Right ventricle myocardium (tissue), 1 donor: ENCODE measurements around the gene DIDO1.

- PRO-cap, 2 experiments = no peak in any of the 2 experiments
These were observed 35.7 kb upstream of the GATA5 start for GRCh38 chr20:62511352-62512070.

DNA sequence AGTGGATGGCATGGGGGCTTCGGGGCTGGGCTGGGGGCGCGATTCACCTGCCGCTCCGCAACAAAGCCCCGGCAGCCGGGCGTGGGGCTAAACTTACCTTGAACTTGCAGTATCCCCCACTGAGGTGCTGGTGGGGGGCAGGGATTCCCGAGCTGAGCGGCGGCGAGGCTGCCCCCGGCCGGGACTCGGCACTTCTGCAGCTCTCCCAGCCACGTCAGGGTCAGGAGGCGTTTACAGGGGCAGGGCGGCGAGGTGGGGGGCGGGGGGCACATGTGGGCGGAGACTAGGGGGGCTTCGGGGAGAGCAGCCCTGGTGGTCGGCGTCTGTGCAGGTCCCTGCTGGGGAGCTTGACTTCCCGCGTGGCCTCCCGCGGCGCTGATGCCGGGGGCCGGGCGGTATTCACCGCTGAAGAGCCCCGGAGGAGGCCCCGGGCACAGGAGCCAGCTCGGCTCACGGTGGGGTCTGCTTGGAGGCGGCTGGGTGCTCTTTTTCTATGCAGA lies 75.6 kb upstream of the GATA5 start:
- PRO-cap, 2 experiments = peak in 2 of 2 experiments; most common plus-strand start position 204 of the sequence (in 1); most common minus-strand start position 196 of the sequence (in 2)

GRCh38 chr20:62554245-62555216 lies 78.7 kb upstream of the GATA5 start:
- PRO-cap, 2 experiments = peak in 1 of 2 experiments; most common plus-strand start chr20:62554351 (in 1)

DNA sequence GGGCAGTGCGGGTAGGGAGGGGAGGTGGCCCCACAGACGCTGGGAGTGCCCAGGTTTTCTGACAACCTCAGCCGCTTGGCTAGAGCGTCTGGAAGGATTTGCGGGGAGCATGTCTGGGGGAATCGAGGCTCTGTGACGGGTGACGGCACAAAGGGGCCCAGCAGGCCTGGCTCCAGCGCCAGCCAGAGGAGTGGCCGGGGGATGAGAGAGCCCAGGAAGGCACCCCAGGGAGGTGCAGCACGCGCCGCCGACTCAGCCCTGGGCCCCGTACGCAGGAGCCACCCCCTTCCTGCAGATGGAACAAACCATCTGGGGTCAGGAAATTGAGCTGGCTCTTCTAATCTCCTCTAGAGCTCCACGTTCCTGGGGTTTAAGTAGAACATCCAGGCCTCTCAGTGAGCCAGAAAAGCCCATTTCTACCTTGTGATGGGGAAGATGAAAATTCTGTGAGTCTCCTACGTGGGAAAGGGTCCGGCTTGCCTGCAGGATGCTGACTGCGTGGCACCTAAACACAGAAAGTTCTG lies 5.8 kb upstream of the SLCO4A1 start:
- PRO-cap, 2 experiments = peak in 2 of 2 experiments; most common minus-strand start position 252 of the sequence (in 1)

DNA sequence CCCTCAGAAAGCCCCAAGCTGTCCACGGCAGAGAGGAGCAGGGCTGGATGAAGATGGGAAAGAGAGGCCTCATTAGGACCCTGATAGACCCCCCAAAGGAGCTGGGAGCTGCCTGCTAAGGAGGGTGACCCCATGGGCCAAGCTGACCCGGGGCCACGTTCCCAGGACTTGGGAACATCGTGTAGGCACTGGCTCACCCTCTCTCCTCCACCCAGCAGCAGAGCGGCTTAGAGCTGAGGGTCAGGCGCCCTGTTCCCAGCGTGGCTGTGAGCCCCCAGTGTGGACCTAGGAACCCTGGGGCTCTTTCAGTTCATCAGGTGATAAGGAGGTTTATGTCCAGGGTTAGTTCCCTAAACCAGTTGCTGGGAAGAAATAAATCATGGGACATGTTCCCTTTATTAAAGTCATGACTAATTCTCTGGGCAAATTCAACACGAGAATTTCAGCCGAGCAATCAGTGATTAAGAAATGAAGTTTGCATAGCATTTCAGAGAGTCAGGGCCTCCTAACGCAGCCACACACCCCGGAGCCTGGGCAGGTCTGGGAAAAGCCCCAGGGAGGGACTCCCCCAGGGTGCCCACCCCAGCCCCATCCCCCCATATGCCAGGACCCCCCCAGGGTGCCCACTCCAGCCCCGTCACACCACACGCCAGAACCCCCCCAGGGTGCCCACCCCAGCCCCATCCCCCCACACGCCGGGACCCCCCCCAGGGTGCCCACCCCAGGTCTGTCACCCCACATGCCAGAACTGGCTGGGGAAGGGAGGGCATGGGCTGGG lies 20.0 kb downstream of the SLCO4A1 start:
- PRO-cap, 2 experiments = no peak in any of the 2 experiments

GRCh38 chr20:62666157-62667014 lies 24.1 kb downstream of the SLCO4A1 start:
- PRO-cap, 2 experiments = no peak in any of the 2 experiments

DNA sequence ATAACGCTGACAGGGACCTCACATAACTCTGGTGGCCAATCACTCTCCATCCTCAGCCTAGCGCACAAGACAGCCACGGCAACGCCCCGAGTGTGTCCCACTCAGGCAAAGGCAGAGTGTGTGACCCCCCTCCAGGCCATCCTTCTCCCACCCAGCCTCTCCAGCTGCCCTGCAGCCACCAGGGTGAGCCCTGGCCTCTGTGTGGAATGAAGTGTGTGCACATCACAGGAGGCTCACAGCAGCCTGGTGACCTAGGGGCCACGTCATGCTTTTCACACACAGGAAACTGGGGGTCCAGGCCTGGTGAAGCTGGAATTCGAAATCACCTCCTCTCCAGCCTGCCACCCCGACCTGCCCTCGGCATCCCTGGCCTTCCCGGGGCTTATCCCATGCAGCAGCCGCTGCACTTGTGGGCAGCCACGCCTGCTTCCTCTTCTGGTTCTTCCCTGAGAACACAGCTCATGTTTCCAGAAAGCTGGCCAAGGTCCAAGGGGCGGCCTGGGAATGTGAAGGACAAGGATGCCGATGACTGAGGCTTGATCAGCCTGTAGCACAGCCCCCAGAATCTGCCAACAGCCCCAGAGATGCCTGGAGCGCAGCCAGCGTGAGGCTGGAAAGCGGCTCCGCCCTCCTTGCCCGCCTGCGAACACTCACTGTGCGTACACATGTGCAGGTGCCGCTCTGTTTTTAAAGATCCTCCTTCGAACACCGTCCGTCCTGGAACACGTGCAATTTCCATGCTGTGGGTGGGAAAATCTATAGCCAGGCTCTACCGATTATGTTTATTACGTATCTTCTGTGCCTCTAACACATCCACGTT lies 4.2 kb upstream of the NTSR1 start:
- PRO-cap, 2 experiments = no peak in any of the 2 experiments

DNA sequence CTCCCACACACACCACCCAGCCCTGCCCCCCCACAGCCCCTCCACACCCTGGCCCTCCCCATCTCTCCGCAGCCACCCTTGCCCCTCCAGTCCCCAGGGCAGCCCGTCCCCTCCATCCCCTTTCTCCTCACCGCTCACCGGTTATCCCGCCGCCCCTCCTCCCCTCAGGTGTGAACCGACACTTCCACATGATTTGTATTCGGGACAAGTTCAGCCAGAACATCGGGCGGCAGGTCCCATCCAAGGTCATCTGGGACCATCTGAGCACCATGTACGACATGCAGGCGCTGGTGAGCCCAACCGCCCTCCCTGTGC lies 626 bp downstream of the MRGBP start:
- PRO-cap, 2 experiments = no peak in any of the 2 experiments

- PRO-cap, 2 experiments = no peak in any of the 2 experiments
These were observed 1.8 kb downstream of the MRGBP start for GRCh38 chr20:62797853-62798703.

- PRO-cap, 2 experiments = no peak in any of the 2 experiments
These were observed 2.6 kb downstream of the TCFL5 start for GRCh38 chr20:62858814-62859581.

DNA sequence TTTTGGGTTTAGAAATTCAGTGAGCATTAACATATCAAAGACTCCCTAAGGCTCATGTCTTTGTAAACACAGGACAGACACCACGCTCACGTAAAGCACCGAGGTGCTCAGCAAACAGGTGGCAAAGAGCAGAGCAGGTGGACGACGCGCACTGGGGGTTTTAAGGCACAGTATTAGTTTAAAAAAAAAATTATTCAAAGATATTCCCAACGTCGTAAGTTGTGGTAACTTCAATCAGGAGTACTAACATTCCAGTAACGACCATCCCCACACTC lies 22.3 kb upstream of the TCFL5 start:
- PRO-cap, 2 experiments = no peak in any of the 2 experiments

GRCh38 chr20:62895707-62896865 lies 30.2 kb downstream of the DIDO1 start:
- PRO-cap, 2 experiments = no peak in any of the 2 experiments

GRCh38 chr20:62905810-62906634 lies 20.3 kb downstream of the DIDO1 start:
- PRO-cap, 2 experiments = no peak in any of the 2 experiments

DNA sequence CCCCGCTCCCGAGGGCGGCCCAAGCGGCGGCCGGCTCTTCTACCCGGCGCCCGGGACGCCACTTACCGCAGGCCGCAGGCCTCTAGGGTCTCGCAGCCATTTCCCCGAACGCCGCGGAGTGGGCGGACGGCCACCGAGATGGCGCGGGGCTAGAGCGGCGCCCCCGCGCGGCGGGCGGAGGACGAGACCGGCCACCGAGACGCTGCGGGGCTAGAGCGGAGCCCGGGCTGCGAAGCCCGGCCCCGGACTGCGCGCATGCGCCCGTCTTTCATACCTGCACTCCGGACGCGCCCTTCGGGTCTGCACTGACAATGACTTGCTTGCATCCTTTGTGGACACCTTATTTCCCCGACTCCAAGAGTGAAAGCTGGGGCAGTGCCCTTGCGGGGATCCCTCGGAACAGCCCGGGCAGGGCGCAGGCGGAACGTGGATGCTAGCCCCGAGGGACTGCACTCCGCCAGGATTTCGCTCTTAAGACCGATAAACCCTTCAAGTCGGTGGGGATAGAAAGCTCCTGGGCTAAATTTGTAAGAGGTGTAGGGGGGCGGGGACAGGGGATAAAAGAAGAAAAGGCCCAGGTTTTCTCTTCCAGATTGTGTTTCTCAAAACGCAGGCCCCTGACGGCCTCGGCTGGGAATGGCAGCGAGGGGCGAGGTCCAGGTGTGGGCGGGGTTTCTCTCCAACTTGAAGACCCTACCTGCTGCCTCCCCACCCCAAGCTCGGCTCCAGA lies at the start of gene DIDO1:
TSS of gene DIDO1 (minus strand) at position 140 of the 730 bp plus-strand sequence.
- PRO-cap, 2 experiments = peak in 2 of 2 experiments; most common plus-strand start position 271 of the sequence (in 2); most common minus-strand start position 140 of the sequence (in 2)

DNA sequence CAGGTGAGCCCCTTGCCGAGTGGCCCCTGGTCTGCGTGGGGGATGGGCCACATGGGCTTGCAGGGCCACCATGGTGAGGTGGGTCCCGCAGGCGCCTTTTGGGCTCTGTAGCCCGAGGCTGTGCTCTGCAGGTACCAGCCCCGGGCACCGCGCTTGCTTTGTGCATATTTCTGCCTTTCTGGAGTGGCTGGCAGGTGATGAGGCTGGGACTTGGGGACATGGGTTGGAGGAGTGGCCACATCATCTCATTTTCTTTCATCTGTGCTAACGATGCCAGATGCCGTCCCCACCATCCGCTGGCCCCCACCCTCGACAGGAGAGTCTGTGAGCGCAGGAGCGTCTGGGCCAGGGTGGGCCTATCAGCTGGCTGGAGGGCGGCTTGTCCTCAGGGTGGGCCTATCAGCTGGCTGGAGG lies 8.1 kb downstream of the SLC17A9 start:
- PRO-cap, 2 experiments = peak in 1 of 2 experiments; most common minus-strand start position 314 of the sequence (in 1)

GRCh38 chr20:63025384-63026186 lies 18.8 kb upstream of the BHLHE23 start:
- PRO-cap, 2 experiments = no peak in any of the 2 experiments

DNA sequence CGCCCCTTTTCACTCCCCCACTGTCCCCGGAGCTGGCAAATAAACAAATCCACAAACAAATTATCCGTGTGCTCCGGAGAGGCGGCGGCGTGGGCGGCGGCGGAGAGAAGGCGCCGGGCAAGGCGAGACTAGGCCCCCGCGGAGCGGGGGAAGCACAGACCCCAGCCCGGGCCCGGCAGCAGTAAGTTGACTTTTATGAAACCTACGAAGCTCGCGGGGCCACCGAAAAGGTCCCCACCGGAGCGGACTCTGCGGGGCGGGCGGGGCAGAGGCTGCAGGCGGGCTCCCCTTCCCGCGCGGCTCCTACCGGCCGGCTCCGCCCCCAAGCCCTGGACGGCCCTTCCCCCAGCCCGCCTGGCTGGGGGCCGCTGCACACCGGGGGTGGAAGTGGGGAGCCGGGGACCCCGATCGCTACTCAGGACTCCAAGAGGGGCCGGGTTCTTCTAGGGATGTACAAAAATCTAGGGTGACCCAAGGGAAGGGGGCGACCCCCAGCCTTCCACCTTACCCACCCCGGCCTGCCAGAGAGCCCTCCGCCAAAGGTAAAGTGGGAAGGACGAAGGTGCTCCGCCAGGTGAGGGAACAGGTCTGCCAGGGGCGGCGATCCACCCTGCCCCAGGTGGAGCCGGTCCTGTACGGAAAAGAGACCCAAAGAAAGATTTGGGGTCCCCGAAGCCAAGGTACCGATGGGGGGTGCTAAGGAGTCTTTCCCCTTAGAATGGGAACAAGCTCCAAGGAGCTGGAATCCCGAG lies 40.5 kb downstream of the YTHDF1 start:
- PRO-cap, 2 experiments = no peak in any of the 2 experiments

DNA sequence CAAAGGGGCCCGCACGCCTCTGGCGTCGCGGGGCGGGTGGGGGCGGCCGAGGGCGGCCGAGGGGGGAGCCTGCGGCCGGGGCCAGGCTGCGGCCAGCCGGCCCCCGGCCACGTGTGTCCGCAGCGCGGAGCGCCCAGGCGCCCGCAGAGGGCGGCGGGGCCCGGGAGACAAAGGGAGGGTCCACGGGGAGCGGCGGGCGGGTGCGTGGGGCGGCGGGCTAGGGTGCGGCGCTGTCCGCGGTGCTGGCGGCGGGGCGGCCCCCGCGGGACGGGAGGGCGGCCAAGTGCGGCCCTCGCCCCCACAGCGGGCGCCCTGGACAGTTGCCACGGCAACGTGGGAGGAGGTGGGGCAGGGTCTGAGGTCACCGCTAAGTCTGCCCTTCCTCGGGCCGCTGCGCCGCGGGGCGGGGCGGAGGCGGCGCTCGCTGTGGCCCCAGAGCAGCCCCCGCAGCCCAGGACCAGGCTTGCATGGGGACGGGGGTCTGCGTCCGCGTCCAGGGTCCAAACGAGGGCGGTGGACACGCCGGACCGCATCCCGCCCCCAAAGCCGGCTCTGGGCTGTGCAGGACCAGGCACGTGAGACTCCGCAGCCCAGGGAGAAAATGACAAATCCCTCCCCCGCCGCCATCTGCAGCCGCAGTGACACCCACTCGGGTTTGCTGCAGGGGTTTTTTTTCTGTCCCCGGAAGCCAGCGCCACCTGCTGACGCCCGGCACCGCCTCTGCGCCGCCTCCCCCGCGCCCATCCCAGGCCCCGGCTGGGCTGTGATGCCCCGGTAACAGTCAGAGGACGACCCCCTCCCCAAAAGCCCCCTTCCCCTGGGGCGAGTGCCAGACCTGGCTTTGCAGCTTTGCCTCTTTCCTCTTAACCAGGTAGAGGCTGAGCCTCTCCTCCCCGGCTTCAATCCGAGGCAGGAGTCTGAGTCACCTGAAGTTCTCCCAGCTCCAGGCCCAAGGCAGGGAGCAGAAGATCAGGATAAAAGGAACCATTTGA lies 36.9 kb downstream of the YTHDF1 start:
- PRO-cap, 2 experiments = no peak in any of the 2 experiments

- PRO-cap, 2 experiments = no peak in any of the 2 experiments
These were observed 19.2 kb downstream of the YTHDF1 start for GRCh38 chr20:63196767-63197180.

GRCh38 chr20:63281038-63281845 lies 8.6 kb downstream of the ARFGAP1 start:
- PRO-cap, 2 experiments = no peak in any of the 2 experiments